ENCODE measurements around the genes EVC and JAKMIP1.

GRCh38 chr4:3746195-3746609 lies 20.0 kb upstream of the ADRA2C start:
- RRBS, result no CpG with 5 or more reads among the region's 20 CpGs

- RRBS, result no CpG with 5 or more reads among the region's 8 CpGs
Observed at GRCh38 chr4:3780145-3780705, 14.0 kb downstream of the ADRA2C start.

DNA sequence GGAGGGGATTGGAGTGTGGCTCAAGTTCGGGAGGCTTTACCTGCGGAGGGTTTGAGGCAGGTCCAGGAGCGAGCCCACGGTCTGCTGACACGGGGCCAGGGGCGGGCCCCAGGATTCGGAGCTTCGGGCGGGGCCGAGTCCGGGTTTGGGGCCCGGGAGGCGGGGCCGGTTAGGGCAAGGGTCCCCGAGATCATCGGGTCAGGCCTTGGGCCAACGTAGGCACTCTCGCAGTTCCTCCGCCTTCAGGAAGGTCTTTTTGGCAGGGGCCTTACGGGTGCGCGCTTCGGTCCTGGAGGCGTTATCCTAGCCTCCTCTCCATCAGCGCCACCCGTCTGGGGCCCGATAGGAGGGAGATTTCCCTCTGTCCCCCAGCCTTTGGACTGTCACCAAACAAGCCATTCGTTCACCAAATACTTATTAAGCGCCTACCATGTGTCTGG lies 190.0 kb downstream of the ADRA2C start:
- RRBS, result no CpG with 5 or more reads among the region's 29 CpGs

DNA sequence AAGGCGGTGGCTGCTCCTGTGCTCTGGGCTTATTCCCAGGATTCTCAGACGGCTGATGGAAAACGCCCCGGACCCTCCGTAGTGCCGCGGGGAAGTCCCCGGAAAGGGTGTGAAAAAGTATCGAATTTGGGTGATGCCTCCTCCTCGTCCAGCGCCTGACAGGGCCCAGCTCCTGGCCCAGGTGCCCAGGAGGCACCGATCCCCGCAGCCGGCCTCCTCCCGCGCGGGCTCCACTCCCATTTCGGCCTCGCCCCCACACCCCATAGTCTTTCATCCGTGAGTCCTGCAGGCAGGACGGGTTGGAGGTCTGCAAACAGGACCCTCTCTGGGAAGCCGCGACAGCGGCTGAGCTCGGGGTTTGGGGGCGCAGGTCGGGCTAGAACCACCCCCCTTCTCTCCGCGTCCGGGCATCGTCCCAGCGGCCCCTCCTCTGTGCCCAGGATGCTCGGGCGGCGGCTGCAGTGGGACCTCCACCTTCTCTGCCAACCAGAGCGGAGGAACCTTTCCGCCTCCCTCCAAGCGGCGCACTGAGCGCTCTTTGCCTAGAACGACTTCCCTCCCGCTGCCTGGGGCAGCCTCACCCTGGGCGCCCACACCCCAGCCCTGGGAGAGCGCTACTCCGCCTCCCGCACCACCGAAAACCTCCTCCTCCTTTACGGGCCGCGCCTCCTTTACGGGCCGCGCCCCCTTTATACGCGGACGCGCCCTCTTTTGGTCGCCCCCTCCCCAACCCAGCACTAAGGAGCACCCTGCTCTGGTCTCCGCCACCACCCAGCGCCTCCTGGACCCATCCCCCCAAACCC lies 883 bp upstream of the NSG1 start:
- RRBS, result 75% methylated on average over 2 of the region's 60 CpGs

GRCh38 chr4:4417672-4418215 lies 30.8 kb downstream of the NSG1 start:
- RRBS, result no CpG with 5 or more reads among the region's 12 CpGs

DNA sequence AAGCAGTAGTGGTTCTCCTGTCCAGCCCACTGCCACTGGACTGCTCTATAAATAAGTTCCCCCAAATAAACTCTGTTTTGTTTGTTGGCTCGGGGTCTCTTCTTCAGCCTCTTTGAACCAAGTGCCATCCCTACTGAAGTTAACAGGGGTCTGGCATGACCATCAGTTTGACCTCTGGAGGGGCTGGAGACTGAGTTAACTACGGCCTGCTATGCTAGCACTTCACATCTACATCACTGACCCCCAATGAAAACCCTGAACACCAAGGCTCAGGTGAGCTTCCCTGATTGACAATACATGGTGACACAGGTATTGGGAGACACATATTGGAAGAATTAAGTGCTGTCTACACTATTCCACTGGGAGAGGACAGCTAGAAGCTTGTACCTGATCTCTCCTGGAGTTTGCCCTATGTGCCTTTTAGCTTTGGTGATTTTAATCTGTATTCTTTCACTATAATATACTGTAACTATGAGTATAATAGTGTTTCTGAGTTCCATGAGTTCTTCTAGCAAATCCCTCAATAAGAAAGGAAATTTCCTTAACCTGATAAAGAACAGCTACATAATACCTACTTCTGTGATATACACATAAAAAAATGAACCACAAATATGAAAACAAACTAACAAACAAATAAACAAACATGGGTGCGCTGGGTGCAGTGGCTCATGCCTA lies 57.4 kb downstream of the NSG1 start:
- RRBS, result no CpG with 5 or more reads among the region's 3 CpGs

GRCh38 chr4:4865295-4865735 lies 5.8 kb downstream of the MSX1 start:
- RRBS, result 67% methylated on average over 3 of the region's 25 CpGs

- RRBS, result no CpG with 5 or more reads among the region's 3 CpGs
Observed at GRCh38 chr4:5004239-5004554, 15.1 kb downstream of the CYTL1 start.

DNA sequence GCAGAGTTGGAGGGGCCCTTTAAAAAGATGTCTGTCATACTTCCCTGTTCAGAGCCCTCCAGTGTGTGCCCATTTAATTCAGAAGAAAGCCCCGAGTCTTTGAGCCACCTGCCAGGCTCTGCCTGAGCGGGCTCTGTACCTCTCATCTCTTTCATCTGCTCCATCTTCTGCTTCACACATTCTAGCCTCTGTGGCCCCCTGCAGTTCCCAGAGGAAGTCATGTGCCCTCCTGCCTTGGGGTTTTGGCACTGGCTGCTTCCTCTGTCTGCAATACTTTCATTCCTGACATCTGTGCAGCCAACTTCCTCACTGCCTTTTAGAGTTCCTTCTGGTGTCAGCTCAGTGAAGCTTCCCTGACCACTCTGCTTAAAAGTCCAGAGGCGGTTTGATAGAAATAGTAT lies 6.2 kb upstream of the STK32B start:
- RRBS, result no CpG with 5 or more reads among the region's 3 CpGs

DNA sequence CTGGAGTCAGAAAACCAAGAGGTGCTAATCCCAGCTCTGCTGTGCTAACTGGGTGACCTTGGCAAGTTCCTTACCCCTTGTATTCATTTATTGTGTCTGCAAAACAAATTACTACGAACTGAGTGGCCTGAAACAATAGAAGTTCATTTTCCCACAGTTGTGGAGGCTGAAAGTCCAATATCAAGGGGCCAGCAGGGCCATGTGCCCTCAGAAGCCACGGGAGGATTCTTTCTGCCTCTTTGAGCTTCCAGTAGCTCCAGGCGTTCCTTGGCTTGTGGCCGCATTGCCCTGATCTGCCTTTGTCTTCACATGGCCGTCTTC lies 271.3 kb downstream of the EVC2 start:
- RRBS, result no CpG with 5 or more reads among the region's 5 CpGs

GRCh38 chr4:5444471-5444864 lies 263.9 kb downstream of the EVC2 start:
- RRBS, result no CpG with 5 or more reads among the region's 10 CpGs

DNA sequence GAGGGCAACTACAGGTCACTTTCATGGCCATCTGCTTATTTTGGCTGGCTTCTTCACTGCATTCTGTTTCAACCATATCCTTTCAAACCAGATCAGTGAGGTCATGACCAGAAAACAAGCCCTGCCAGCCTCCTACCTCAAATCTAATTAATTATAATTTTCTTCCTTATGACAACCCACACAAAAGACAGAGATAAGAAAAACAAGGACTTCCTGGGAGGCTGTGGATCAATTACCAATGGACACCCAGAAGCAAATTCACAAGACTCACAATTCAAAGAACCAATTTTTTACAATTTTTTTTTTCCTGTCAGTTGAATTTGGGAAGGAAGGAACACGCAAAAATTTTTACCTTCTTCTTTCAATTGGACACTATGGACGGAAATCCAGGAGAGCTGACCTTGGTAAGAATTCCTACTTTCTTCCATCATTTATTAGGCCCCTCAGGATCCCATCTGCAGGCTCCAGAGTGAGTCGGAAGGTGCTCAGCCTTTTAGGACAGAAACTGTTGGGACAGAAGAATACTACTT lies 183.2 kb downstream of the EVC2 start:
- RRBS, result no CpG with 5 or more reads among the region's 3 CpGs

- RRBS, result 43% methylated on average over 42 of the region's 86 CpGs
Observed at GRCh38 chr4:5710877-5711783, at the start of gene EVC. EVC (plus strand) TSS chr4:5711201.

DNA sequence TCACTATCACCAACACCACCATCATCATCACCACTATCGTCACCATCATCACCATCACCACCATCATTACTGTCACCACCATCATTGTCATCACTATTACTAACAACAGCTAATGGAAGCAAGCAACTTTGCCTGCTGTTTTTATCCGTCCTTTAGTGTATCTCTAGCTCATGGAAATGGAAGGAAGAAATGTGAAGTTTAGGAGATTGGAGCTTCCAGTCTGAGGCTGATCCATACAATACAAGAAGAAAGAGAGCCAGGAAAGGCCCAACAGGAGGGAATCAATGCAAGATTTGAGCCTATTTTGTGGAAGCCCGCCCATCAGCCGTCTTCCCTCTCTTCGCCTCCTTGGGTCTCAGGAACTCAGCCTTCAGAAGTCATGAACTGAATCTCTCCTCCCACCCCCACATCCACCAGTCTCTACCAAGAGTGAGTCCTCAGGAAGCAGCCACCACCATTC lies 72.6 kb downstream of the CRMP1 start:
- RRBS, result no CpG with 5 or more reads among the region's 5 CpGs

DNA sequence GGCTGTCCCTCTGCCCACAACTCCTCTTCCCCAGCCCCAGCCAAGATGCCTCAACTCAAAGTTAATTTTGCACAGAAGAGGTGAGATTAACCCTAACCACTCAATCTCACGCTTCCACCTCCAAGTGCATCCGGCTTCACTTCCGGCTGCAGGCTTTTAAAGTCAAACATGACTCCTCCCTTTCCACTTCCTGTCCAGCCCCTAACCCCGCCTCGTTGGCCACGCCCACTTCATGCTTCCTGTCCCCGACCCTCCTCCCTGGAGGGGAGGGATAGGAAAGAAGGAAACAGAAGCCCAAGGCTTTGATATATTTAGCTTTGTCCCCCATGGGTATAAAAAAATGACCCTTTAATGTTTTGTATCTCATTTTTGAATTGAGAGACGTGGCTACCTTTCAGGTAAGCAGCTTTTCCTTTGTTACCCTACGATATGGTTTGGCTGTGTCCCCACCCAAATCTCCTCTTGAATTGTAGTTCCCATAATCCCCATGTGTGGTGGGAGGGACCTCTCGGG lies 22.4 kb downstream of the JAKMIP1 start:
- RRBS, result no CpG with 5 or more reads among the region's 10 CpGs

DNA sequence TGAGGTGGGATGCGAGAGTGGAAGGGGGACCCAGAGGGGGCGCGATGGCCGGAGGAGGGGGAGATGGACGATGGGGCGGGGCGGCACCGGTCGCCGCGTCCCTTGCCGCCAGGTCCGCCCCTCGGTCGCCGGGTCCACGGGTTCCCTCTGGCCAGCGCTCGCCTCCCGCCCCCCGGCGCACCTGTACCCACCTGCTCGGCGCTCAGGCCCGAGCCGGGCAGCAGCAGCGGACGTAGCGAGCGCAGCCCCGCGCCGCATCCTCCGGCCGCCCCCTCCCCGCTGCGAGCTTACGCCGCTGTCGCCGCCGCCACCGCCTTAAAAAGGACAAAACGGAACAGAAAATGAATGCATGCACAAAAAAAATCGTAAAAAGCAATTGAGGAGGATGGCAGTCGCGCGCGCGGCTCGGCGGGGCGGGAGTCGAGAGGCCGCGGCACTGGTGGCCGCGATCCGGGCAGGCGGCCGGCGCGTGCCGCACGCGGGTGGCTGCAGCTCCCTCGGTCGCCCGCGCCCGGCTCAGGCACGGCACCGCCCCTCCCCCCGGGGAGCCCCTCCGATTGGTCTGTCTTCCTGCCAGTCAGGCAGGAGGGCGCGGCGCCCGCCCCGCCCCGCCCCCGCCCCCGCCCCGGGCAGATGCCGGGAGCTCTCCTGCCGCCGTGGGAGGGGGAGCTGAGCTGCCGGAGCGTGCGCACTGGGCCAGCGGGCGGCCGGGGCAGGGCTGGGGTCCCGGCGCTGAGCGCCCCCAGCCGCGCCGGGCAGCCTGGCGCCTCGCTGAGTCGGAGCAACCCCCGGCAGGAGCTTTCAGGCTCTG lies at the start of gene JAKMIP1:
TSS of gene JAKMIP1 (minus strand) at position 488 of the 811 bp plus-strand sequence.
- RRBS, result 90% methylated on average over 49 of the region's 103 CpGs

GRCh38 chr4:6423880-6424229 lies 48.6 kb downstream of the PPP2R2C start:
- RRBS, result 20% methylated on average over 3 of the region's 4 CpGs

- RRBS, result no CpG with 5 or more reads among the region's 6 CpGs
Observed at GRCh38 chr4:6642432-6643131, 2.1 kb downstream of the MRFAP1 start.

- RRBS, result no CpG with 5 or more reads among the region's 2 CpGs
Observed at GRCh38 chr4:6692800-6693183, 886 bp upstream of the S100P start.

DNA sequence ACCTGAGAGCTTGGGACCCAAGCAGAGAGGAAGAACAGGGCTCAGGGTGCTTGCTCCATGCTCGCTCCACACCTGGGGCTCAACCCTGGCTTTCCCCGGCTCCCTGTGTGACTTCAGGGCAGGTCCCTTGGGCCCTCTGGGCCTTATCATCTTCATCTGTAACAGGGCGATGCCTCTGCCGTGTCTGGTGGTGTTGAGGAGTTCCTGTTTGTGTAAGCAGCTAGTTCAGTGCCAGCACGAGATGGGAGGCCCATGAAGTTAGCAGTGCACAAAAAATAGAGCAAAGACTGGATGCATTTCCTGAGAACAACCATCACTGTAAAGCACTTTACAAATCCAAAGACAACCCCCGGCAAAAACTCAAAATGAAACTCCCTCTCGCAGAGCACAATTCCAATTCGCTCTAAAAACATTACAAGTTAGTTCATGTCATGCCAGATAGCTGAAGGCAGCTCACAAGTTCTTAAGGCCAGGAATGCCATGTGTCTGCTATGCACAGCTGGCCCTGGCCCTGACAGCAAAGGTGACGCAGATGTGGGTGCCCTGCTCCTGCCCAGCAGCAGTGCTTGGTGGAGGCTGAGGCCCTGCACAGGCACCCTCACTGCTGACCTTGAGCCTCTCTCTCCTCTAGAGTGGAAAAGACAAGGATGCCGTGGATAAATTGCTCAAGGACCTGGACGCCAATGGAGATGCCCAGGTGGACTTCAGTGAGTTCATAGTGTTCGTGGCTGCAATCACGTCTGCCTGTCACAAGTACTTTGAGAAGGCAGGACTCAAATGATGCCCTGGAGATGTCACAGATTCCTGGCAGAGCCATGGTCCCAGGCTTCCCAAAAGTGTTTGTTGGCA lies 2.8 kb downstream of the S100P start:
- RRBS, result no CpG with 5 or more reads among the region's 13 CpGs